Colon Carcinoma Metastatic in the Lung (tissue), 2 donors: Measurements from ENCODE around the genes HMGCLL1, ZNF451, RAB23, PTP4A1 and PHF3.

DNA sequence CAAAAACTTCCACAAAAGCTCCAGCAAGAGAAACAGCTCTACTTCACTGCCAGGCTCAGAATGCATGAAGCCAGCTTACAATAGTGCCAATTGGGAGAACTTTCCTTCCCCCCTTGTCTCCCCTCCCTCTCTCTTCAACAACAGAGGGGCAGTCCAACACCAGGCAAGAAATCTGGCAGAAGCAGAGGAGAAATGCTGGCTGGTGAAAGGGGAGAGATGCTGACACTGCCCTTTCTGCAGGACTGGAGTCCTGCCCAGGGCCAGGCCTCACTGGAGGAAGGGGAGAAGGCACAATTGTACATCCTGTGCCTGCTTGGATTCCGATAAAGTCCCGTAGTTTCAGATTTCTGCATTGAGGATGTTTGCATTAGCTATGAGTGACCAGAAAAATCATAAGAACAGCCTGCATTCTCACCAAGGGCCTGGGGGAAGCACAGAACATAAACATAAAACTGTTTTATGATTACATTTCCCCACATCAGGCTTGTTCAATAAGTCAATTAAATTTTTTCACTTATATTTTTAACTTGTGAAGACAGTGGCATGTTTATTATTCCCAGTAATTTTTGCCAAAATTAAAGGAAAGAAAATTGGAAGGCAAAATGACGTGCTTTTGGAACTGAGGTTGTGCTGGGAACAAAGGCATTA is 148.7 kb downstream of the LRRC1 start:
- PRO-cap, 2 experiments: no peak in any of the 2 experiments

- PRO-cap, 2 experiments: no peak in any of the 2 experiments
These were observed at the start of gene HMGCLL1 for GRCh38 chr6:55578496-55579580. TSS of gene HMGCLL1 (minus strand) at chr6:55579192.

- PRO-cap, 2 experiments: no peak in any of the 2 experiments
These were observed 208.9 kb upstream of the COL21A1 start for GRCh38 chr6:56456339-56456704.

DNA sequence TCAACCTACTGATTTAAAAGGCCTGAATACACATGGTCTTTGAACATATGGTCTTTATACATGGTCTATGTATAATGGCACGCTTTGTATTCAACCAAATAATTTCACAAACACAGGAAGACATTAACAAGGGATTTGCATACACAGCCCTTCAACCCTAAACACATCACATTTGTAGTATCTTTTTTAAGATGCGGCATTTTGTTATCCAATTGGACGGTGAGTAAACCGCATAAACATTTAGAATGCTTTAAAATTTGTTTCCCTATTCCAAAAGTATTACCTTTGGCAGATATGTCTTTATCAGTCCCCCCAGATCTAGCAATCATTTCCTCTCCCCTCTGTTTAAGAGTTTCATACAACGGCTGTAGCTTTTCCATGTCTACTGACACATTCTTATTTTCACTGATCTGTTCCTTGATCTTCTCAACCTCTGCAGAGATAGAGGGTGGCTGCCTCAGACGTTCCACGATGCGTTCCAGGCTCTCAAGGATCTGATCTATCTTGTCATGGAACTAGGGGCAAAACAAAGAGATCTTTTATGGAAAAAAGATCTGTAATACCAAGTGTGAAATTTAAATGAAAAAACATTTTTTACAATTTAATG is 262.1 kb upstream of the COL21A1 start:
- PRO-cap, 2 experiments: no peak in any of the 2 experiments

DNA sequence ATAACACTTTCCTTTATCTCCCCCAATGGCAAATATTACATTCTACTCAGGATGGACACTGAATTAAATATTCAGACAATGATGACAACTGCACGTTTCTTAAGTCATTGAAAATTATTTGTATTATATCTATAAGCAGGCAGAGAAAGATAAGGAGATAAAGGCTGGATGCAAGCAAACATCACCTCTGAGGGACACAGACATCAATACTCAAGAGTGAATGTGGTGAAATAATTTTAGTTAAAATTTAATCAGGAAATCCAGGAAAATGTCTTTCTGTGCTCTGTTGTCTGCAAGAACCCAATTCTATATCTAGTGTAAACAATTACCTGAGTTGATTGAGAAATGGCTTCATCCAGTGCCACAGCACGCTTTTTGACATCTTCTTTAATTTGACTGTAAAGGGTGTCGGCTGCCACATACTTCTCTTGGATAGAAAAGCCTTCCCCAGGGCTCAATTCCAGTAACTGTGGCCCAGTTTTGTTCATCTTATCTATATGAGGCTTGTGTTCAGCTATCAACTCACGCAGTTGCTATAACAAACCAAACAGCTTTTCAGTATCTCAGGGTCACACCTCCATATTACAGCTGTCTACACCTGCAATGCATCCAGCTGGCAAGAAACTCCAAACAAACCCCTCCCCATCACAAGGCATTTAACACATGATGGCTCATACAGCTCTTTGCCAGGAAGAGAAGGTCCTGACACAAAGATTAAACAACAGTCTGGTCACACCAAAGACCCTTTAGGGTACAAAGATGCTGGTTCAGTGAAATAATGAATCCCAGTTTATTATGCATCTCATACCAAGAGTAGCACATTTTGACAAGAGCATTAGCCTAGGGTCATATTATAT is 263.7 kb upstream of the COL21A1 start:
- PRO-cap, 2 experiments: no peak in any of the 2 experiments

GRCh38 chr6:56618306-56619467 is 335.9 kb downstream of the DST start:
- PRO-cap, 2 experiments: no peak in any of the 2 experiments

- PRO-cap, 2 experiments: no peak in any of the 2 experiments
These were observed 335.1 kb downstream of the DST start for GRCh38 chr6:56619468-56619933.

- PRO-cap, 2 experiments: no peak in any of the 2 experiments
These were observed 330.3 kb downstream of the DST start for GRCh38 chr6:56624417-56624719.

- PRO-cap, 2 experiments: no peak in any of the 2 experiments
These were observed 290.6 kb downstream of the DST start for GRCh38 chr6:56664004-56664451.

GRCh38 chr6:56759596-56759905 is 195.1 kb downstream of the DST start:
- PRO-cap, 2 experiments: no peak in any of the 2 experiments

GRCh38 chr6:56840799-56841342 is 113.8 kb downstream of the DST start:
- PRO-cap, 2 experiments: no peak in any of the 2 experiments

- PRO-cap, 2 experiments: peak in 2 of 2 experiments; most common plus-strand start chr6:57090174 (in 2); most common minus-strand start chr6:57089919 (in 1)
These were observed at the start of gene ZNF451 for GRCh38 chr6:57089719-57090396. TSS of gene ZNF451 (plus strand) at chr6:57090188.

DNA sequence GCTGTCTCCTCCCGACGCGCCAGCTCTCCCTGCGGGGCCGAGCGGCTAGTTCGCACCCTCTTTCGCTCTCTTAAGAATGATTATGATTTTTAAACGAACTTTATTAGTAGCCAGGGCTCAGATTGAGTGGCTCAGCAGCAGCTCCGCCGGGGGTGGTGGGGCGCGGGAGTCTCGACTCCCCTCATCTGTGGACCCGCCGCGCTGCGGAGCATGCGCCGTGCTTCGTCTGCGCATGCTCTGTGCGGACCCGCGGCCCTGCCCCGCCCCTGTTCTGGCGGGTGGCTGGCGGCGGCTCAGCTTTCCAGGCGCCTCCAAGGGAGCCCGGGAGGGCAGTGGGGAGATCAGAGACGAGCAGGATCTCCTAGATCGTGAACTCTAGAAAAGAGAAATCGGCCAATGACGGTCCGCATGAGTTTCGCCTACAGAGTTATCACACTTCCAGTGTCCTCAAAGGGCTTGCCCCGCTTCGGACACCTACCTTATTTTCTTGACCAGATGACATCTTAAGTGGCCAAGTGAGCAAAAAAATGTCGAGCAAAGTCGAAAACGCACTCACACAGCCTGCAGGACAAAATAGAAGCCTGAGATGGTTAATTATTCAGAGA is at the start of gene RAB23:
TSS of gene RAB23 (minus strand) at position 212 of the 605 bp plus-strand sequence.
- PRO-cap, 2 experiments: peak in 2 of 2 experiments; most common plus-strand start position 269 of the sequence (in 1); most common minus-strand start position 212 of the sequence (in 2)

GRCh38 chr6:57222701-57223227 is 657 bp upstream of the RAB23 start:
- PRO-cap, 2 experiments: no peak in any of the 2 experiments

DNA sequence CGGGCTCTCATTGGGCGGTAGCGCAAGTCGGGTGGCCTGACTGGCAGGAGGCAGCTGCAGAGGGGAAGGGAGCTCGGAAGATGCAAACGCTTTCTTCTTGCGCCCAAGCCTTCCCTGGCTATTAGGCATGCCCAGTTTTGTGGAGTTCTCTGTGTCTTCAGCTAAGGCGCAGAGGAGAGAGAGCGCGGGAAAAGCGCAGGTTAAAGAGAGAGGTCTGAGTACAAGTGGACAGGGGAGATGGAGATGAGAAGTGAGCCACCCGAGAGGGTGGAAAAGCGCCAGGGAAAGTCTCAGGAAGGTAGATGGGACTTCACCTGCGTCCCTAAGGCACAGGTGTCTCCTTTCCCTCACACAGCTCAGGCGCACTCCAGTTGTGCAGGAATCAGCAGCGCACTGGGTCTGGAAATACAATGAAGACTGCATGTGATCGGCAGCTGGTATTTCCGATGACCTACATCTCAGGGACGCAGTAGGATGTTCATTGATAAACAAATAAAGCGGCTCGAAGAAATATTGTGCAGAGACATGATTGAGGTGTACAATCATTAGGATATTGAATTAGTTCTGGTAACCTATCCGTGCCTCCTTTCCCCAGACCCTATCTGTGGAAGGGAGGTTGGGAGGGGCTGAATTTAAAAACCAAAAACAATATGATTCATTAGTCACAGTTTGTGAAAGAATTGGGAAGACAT is 415 bp upstream of the KHDRBS2 start:
- PRO-cap, 2 experiments: peak in 2 of 2 experiments; most common plus-strand start position 59 of the sequence (in 2)

GRCh38 chr6:62516312-62516845 is 230.4 kb upstream of the KHDRBS2 start:
- PRO-cap, 2 experiments: no peak in any of the 2 experiments

GRCh38 chr6:63448337-63448677 is 124.0 kb upstream of the PTP4A1 start:
- PRO-cap, 2 experiments: no peak in any of the 2 experiments

DNA sequence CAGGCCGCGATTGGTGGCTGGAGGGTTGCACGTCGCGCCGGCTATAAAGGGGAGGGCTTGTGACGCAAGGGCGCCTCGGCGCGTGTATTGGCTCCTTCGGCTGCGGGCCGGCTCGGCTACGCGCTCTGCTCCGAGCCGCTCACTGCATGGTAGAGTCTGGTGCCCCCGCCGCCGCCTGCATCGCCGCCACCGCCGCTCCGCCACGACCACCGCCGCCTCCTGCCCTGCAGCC is at the start of gene PTP4A1:
TSS of gene PTP4A1 (plus strand) at position 73 of the 232 bp plus-strand sequence.
- PRO-cap, 2 experiments: peak in 2 of 2 experiments; most common plus-strand start position 142 of the sequence (in 2)

DNA sequence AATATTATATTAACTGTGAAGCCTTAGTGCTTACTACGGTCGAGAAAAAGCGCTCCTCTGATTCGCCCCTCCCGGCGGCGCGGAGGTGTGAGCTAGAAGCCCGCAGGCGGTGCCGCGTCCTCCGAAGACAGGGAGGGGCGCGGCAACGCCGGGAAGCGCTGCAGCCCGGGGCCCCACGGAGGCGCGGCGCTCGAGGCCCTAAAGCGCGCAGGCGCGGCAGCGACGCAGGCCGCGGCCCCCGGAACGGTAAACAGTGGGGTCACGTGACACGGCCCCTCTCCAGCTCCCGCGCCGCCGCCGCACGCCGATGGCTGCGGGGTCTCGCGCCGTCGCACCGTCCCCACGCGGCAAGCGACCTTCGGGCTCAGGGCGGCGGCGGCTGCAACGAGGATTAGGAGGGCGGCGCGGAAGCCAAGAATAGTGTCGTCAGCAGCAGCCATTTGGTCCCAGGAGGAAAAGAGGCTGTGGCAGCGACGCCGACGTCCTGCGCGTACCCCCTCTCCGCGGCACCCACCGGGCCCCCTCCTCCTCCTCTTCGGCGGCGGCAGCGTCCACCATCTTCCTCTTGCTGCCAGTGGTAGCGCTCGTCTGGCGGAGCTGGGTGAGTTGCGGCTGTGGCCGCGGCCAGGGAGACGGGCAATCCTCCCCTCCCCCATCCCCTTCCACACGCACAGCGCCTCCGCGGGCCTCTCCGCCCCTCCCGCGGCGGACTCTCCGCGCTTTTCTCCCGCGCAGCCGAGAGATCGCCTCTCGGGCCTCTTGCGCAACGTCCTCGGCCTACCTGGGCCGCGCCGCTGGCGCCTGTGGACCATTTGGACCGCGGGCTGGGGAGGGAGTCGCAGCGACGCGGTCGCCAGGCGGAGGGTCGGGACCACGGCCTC is at the start of gene PHF3:
TSS of gene PHF3 (plus strand) at position 253 of the 881 bp plus-strand sequence.
- PRO-cap, 2 experiments: peak in 2 of 2 experiments; most common plus-strand start position 253 of the sequence (in 2); most common minus-strand start position 129 of the sequence (in 1)

GRCh38 chr6:63684324-63684850 is 48.8 kb downstream of the PHF3 start:
- PRO-cap, 2 experiments: no peak in any of the 2 experiments